LUHMES (cell line): ENCODE results near the gene GET4.

- PRO-cap = no peak
Observed at GRCh38 chr7:230853-231450, 38.6 kb downstream of the FAM20C start.

GRCh38 chr7:297246-297691 is 7.3 kb downstream of the FOXL3 start:
- PRO-cap = no peak

DNA sequence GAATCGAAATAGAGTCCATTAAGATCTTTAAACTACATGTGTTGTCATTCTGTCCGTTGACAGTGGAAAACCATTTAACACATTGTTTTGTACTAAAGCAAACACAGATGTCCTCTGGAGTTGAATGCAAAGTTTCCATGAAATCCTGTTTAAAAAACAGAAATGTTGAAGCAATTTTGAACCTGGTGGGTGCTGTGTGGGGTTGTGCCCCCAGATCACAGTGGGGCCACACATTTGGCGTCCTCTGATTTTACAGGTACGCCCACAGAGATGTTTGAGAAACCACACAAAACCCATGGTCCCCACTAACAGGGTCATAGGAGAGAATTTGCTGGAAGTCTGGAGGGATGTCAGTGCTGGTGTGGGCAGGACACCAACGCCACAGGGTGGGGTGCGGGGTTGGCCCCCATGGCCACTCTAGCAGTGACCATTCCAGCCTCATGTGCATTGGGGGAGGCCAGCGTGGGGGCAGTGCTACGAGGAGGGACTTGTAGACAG is 33.8 kb downstream of the FOXL3 start:
- PRO-cap = no peak

GRCh38 chr7:326721-327299 is 36.8 kb downstream of the FOXL3 start:
- PRO-cap = no peak

DNA sequence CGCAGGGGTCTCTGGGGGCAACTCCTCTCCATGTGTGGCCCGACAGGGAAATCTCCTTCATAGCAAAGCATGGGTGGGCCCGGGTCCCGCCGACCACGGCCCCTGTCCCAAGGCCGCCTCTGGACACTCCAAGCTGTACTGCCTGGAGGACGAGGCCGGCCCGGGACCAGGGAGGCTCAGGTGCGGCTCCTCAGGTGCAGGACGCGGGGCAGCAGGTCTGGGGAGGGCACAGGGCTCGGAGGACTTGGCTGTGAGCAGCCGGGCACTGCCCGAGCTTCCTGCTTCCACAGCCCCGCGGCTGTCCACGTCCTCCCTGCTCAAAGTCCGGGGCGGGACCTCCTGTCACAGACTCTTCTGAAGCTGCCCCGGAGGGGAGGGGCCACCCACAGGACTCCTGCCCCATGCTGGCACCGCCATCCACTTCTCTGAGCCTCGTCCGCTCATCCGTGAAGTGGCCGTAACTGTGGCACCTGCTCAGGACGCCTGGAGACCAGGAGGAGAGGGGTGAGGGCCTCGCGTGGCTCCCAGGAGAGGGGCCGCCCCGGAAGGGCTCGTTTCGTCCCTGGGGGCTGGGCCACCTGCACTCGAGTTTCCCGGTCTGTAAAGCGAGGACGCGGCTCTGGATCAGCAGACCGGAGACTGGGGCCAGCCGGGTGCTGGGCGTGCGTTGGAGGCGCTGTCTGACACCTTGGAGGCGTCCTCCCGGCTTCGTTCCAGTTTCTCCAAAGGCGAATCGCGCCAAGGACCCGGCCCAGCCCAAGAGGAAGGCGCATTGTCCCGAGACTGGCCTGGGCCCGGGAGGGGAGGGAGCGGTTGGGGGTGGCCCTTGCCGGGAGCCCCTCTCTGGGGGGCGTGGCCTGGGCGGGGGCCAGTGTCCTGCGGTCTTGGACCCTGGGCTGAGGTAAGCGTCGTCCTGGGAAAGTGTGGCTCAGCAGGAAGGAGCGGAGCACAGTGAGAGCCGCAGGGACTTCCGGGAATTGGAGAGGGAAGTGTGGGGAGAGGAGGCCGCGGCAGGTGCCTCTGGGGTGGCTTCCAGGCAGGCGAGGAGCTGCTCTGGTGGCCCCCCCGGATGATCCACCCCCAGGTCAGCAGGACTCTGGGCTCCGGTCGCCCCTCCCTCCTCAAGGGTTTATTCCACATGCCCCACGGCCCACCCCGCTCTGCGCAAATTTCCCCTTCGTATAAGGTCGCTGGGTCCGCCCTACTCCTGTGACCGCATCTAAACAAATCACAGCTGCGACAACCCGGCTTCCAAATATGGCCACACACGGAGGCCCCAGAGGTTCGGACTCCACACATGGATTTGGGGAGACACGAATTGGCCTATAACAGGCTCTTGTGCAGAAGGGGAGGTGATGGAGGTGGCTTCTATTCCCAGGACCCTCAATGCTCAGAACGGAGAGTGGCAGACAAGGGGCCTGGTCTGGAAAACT is 89.6 kb downstream of the FOXL3 start:
- PRO-cap = unidirectional peak, plus-strand start at position 582 of the sequence; bidirectional peak, plus-strand start at position 870 of the sequence, minus-strand start at position 761 of the sequence; unidirectional peak, minus-strand start at position 926 of the sequence; unidirectional peak, minus-strand start at position 954 of the sequence; unidirectional peak, minus-strand start at position 1,405 of the sequence

GRCh38 chr7:468650-469514 is 50.8 kb downstream of the PDGFA start:
- PRO-cap = no peak

DNA sequence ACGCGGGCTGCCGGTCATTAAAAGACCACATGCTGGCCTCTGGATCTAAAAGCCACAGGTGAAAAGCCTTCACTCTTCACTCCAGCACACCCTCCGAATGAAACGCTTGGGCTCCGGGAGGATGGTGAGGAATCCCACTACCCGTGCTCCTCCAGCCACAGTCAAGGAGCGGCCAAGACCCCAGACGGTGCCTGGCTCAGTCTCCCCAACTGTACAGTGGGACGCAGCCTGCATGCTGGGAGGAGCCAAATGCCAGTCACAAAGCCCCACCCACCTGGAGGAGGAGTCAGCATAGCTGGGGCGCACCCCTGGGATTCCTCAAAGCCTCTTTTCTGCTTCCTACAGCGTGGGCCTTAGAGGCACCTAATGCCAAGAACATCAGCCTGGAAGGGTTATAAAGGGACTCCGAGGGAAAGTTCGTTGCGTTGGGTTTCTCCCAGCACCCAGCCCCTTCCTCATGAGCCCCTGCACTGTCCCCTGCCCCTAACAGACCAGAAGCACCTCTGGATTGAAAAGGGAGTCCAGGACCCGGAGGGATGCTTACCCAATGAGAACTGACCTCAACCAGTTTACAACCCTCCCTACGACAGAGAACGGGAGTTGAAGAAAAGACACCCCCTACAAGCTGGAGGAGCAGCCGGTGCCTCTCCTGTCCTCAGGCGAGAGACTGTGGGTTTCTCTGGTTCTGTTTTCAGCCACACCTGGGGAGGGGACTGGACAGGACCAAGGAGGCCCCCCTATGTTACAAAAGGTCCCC is 4.7 kb downstream of the PDGFA start:
- PRO-cap = no peak

DNA sequence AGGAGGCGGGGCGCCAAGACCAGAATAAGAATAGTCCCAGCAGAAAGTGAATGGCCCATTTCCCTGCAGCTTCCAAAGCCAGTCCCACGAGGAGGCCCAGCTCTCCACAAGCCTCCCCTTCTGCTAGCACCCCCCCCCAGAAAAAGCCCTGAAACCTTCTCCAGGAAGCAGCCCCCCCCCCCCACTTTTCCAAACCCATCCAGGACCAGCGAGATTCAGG is 3.9 kb downstream of the PDGFA start:
- PRO-cap = no peak

DNA sequence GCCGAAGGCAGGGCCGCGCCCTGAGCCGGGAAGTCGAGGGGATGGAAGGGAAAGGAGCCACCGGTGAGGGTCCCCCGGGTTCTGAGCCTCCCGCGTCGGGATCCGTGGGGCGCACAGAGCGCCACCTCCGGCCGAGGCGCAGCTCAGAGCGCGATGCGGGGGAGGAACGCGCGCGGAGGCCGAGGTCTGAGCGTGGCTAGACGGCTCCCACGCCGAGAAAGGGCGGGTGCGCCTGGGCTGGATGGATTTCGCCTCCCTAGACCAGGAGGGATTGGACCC is 856 bp upstream of the PDGFA start:
- PRO-cap = no peak

GRCh38 chr7:561419-562046 is 41.9 kb upstream of the PDGFA start:
- PRO-cap = no peak

GRCh38 chr7:568056-569030 is 48.7 kb upstream of the PDGFA start:
- PRO-cap = no peak

DNA sequence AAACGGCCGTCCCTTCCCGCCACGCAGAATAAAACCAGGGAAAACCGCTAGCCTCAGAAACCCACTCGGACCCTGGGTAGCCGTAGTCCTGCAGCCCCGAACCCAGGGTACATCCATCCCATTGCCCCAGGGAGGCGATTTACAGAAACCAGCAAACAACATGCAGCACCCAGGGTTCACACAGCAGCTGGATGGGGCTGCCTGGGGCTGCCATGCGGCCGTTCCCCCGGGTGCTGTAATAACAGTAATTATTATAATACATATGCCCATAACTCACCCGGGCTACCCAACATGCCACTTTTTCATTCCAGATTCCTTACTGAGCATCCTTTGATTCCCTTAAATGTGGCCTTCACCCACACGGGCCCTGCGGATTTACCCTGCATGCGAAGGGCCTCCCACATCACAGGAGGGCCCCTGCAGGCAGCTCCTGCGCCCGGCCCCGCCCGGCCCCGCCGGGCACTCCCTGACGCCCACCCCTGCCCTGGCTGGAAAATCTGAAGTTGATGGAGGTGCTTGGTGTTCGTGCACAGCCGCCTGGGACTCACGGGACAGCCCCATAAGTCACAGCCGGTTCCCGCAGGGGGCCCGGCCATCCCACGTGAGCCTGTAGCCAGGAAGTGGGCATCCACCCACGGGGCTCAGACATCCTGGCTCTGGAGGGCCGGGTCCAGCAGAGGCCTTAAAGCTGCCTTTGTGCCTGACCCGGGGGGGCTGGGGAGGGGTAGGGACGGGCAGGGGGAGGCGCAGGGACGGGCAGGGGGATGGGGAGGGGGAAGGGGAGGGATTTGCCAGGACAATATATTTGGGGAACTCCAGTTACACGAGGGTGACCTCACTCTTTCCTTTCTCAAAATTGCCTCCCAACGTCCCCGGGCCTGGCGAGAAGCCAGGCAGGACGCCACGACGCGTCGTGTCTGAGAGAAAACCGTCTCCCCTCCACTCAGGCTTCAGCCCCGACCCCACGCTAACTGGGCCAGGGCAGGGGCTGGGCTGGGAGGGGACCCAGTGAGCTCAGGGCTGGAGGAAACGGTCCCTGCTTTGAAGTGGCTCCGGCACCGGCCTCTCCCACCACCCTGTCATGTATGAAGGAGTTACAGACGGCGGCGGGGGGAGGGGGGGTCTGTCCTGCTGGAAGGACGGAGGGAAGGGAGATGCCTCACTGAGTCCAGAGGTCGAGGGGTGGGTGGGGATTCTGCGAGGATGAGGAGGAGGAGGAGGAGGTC is 81.9 kb upstream of the PDGFA start:
- PRO-cap = no peak

- PRO-cap = unidirectional peak, minus-strand start at chr7:816159; bidirectional peak, plus-strand start at chr7:816642, minus-strand start at chr7:816353
Observed at GRCh38 chr7:816013-816561, 16.2 kb upstream of the SUN1 start.

DNA sequence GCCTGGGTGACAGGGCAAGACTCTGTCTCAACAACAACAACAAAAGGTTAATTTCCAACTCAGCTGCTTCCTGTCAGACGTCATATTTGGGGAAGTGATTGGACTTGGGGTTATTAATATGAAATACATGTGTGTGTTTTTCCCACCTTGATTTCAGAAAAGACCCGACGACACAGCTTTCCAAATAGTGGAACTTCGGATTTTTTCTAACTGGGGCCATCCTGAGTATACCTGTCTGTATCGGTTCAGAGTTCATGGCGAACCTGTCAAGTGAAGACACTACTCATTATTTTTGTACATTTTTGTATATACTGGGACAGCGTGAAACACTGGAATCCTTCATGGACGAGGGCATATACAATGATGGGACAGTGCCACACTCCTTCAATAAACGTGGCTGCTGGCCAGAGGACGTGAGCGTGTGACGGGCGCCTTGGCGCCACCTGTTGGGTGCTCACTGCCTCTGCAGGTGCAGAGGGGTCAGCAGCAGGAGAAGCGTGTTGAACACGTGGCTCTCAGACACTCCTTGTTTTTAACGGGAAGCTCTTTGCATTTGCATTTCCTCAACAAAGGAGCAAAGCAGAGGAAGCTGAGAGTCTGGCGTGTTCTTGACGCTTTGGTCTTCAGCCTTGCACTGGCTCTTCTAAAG is 3.2 kb upstream of the GET4 start:
- PRO-cap = bidirectional peak, plus-strand start at position 559 of the sequence, minus-strand start at position 389 of the sequence

DNA sequence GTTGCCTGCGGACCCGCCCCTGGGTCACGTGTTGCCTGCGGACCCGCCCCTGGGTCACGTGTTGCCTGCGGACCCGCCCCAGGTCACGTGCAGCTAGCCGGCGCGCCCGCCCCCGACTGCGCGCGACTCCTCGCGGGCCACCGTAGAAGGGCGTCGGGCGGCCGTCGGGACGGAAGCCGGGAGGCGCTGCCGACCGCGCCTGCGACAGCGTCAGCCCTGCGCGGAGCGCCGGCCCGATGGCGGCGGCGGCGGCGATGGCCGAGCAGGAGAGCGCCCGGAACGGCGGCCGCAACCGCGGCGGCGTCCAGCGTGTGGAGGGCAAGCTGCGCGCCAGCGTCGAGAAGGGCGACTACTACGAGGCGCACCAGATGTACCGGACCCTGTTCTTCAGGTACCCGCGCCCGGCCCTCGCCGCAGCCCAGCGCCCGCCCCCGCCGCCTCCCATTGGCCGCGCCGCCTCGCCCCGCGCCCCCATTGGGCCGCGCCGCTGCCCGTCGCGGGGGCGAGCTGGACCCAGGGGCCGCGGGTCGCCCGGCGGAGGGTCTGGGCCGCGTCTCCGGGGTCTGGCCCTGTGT is at the start of gene GET4:
Gene GET4, plus strand, starts transcription at position 145 of the 575 bp plus-strand sequence.
- PRO-cap = bidirectional peak, plus-strand start at position 181 of the sequence, minus-strand start outside the sequence

DNA sequence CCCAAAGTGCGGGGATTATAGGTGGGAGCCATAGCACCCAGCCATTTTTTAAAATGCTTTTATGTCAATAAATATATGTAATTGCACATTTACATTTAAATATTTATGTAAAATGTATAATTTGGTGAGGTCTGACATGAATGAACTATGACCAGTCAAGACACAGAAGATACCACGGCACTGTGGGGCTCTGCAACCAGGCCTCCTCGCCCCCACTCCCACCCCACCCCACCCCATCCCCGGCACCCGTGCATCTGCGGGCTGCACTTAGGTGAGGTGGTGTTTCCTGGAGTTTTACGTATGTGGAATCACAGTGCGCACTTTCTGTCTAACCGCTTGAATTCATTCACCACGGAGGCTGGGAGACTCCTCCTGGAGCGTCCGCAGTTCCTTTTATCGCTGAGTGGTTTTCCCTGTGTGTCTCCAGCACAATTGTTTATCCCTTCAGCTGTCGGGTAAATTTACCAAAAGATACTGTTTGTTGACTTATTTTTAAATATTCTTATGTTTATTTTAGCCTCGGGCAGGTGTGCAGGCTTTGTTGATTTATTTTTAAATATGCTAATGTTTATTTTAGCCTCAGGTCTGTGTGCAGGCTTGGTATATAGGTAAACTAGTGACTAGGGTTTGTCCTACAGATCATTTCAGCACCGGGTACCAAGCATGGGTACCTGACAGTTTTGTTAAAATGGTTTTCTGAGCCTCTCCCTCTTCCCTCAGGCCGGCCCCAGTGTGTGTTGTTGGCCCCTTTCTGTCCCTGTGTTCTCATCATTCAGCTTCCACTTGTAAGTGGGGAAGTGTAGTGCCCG is 5.0 kb downstream of the GET4 start:
- PRO-cap = no peak

DNA sequence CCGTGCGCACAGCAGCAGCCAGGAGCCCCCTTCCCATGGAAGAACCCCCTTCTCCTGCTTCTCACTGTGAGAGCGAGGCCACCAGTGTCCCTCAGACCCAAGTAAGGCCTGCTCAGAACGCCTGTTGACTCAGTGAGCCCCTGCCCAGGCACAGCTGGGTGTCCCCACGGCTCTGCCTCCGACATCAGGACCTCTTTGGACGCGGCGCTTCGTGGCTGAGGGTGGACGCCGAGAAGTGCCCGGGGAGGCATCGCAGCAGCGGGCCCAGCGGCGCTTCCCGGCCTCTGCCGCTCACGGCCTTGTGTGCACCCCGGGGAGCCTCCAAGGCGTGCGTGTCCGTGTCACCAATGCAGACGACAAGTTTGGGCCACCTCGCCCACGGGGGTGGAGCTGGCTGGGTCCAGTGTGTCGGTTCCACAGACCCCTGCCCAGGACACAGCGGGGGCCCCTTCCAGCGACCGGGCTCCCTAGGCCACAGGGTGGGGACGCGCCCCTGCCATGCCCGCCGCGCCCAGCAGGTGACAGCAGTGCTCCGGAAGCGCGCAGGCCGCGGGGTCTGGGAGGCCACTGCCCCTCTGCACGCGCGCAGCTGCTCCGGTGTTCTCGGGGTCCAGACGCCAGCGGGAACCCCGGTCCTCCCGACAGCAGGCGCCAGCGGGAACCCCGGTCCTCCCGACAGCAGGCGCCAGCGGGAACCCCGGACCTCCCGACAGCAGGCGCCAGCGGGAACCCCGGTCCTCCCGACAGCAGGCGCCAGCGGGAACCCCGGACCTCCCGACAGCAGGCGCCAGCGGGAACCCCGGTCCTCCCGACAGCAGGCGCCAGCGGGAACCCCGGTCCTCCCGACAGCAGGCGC is 32.4 kb downstream of the GET4 start:
- PRO-cap = no peak

GRCh38 chr7:913898-914675 is 37.7 kb downstream of the GET4 start:
- PRO-cap = no peak

GRCh38 chr7:919782-920389 is 34.6 kb downstream of the ADAP1 start:
- PRO-cap = no peak

- PRO-cap = no peak
Observed at GRCh38 chr7:931204-931955, 23.1 kb downstream of the ADAP1 start.